Measurements from ENCODE around the genes GPR27, PROK2 and SHQ1.

DNA sequence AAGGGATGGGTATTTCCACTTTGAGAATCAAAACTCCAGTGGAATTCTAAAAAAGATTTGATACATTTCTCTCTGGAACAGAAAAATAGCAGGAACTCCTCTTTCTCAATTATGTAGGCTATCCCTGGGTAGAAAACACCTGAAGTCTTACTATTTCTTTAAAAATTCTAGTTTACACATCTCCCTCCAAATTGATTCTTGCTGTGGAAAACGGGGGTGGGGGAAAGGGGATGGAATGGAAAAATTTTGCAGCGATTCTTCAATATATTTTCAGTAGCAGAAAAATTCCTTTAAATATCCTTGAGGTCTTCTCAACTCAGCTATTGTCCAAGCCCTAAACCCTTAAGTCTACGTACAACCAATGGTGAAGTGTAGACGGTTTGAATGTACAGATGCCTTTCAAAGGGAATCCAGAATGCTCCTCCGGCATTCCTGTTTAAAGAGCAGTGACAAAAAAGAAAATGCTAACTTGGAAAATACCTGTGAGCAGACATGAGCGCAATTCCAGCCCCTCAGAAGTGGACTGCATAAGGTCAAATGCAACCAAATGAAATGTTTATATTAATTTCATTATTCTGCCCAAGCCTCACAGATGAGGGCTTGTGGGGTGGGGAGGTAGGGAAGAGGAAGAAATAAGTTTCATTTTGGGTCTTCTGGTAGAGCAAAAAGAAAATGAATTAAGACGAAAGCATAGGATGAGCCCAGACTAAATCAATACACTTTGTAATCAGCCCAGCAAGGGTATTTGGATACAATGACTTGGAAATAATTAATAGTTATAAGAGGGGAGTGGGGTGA, 2.9 kb downstream of the FOXP1 start:
- RRBS, 2 experiments = no CpG with 5 or more reads among the region's 7 CpGs

- RRBS, 2 experiments = no CpG with 5 or more reads among the region's 10 CpGs
These were observed 3.5 kb downstream of the EIF4E3 start for GRCh38 chr3:71721444-71722449.

DNA sequence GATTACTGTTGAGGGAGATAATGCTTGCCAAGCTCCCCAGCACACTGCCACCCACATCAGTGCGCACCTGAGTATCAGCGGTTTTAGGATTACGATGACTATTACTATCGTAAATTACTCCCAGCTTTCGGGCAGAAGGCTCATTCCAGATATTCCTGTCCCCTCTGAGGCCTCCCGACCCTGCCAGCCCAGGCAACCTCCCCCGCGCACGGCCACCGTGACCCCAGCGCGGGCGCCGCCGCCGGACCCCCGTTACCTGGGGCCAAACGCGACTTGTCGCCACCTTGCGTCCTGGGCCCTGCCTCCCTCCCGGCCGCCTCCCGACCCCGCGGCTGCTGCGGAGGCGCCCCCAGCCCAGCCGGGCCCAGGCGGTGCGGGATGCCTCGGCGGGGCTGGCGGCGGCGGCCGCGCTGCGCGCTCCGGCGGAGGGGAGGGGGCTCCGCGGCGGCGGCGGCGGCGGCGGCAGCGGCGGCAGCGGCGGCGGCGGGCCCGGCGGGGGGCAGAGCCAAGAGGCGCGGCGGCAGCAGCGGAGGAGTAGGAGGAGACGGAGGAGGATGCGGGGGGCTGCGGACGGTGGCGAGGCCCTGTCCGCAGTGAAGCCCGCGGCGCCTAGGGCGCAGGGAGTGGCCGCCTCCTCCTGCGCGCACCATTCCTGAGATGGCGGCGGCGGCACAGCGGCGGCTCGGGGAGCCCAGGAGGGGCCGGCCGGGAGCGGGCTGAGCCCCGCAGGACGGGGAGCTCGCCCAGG, at the start of gene GPR27:
Gene GPR27 (plus strand): TSS at position 649 of the 748 bp plus-strand sequence.
- RRBS, 2 experiments = 42 to 43% methylated on average over 31 to 38 of the region's 87 CpGs

DNA sequence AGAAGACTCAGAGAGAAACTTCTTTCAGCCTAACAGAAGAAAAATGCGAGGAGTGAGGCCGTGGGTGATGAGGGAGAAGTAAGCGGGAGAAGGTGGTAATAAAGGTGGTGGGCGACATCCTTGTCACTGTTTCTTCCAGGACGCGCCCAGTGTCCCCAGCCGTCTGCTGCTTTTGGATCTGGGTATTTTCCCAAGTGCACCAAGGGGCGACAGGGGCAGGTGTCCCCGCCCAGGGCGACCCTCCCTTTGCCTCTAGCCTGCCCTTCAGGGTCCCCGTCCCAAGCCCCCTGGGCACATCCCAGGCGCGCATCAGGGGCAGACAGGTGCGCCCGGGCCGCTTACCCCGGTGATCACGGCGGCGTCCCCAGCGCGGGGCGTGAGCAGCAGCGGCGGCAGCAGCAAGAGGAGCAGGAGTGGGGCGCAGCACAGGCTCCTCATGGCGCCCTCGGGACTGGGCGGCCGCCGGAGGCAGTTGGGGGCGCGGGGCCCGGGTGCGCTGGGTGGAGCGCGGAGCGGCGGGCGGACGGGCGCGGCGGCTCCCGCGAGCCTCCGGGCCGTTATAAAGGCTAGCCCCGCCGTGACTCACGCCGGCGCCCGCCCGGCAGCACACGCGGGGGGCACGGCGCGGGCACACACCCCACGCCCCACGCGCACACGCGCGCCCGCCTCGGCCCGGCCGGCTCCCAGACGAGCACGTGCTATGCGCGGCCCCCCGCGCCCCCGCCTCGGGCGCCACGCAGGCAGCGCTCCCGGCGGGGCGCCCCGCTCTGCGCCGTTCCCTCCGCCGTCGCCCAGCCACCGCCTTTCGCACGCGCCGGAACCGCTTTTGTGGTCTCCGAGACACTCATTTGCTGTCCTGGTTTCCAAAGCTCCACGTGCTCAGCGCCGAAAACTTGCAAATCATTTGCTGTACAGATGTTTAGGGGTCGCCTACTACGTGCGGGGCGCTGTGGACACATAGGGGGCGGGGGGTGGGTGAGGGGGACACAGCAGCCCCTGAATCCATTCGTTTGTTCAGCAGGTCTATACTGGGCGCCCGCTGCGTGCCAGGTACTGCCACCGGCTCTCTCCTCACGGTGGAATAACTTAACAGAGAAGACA, at the start of gene PROK2:
Gene PROK2 (minus strand): TSS at position 534 of the 1,101 bp plus-strand sequence.
- RRBS, 2 experiments = 2 to 5% methylated on average over 56 to 65 of the region's 111 CpGs

DNA sequence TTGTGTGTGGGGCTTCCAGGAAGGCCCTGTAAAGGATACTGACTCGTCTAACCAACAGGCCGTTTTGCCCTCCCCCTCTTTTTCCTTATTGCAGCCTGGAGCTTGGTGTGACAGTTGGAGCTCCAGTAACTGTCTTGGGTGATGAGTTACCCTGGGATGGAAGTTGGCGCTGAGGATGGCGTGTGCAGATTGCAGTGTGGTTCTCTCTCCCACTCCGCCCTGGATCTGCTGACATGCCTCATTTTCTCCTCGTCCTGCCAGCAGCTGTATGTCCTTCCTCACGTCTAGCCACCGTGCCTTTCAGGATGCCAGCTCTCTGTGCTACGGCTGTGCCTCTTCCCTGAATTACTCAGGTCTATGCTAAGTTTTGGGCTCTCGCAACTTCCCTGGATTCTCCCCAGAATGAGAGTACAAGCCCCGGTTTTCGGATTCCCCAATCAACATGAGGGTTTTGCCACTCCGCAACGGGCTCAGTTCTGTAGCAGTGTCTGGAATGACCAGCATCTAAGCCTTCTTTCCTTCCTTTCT, 209.4 kb upstream of the PROK2 start:
- RRBS, 2 experiments = no CpG with 5 or more reads among the region's 14 CpGs

- RRBS, 2 experiments = no CpG with 5 or more reads among the region's 11 CpGs
These were observed 243.8 kb upstream of the PROK2 start for GRCh38 chr3:72028676-72029172.

- RRBS, 2 experiments = no CpG with 5 or more reads among the region's 10 CpGs
These were observed 297.3 kb upstream of the PROK2 start for GRCh38 chr3:72082058-72082924.

- RRBS, 2 experiments = 8 to 10% methylated on average over 3 of the region's 43 CpGs
These were observed 315.5 kb upstream of the PROK2 start for GRCh38 chr3:72099975-72101236.

- RRBS, 2 experiments = no CpG with 5 or more reads among the region's 6 CpGs
These were observed 366.0 kb upstream of the PROK2 start for GRCh38 chr3:72150747-72151468.

DNA sequence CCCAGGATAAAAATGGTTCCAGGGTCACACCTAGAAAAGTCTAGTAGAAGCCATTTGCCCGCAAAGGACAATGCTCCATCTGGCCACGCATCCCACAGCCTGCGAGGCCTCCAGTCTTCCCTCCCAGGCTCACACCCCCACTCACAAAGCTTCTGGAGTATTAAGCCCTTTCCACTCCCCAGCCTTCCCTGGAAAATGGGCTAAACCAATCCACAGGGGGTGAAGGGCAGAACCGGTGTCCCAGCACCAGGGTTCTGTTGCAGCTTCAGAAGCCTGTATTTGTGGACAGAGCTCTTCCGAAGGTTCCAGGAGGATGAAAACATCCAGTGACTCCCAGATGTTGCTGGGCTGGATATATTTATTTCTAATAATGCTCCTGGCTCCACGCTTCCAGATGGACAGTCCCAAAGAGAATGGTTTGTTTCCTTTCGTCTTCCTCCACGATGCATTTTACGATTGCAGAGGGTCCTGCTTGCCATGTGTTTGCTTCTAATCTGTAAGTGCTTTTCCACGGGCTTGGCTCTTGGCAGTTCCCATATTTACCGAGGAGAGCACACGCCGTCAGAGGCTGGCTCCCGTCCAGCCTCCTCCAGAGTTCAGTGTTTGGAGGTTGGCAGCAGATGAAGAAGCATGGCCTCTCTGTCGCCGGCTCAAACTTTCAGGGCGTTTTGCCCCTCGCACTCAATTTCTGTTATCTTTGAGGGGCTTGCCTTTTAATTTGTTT, 367.7 kb upstream of the PROK2 start:
- RRBS, 2 experiments = 2 to 6% methylated on average over 3 of the region's 18 CpGs

DNA sequence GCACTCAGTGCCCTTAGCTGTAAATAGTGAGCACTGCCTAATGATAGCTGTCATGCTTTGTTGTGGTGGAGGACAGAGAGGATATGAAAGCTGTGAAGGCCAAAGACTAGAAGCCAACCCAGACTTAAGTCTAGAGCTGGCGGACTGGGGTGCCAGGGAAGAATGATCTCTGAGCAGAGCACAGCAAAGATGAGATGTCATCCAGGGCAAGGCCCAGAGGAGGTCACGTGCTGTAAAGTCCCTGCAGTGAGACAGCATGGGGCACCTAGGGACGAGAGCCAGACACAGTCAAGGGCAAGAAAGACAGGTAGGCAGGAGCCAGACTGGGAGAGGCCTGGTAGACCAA, 379.6 kb upstream of the PROK2 start:
- RRBS, 2 experiments = no CpG with 5 or more reads among the region's 3 CpGs

GRCh38 chr3:72309563-72310459, 524.9 kb upstream of the PROK2 start:
- RRBS, 2 experiments = no CpG with 5 or more reads among the region's 12 CpGs

DNA sequence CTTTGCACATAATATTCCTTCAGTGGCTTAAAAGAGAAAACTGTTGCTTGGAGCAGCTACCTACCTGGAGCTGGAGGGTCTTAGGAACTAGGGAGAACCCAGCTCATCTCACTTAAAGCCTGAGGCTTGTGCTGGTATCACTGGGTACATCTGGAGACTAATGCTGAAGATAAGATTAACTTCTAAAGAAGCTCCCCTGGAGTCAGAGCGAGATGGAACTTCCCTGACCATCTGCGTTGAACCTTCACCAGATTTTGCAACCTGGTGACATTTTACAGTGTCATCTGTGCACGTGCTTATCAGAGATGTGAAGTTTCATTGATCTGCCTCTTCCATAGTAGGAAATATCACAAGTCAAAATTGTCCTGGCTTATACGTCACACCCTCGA, 395.6 kb downstream of the SHQ1 start:
- RRBS, 2 experiments = no CpG with 5 or more reads among the region's 5 CpGs

- RRBS, 2 experiments = no CpG with 5 or more reads among the region's 14 CpGs
These were observed 119.6 kb downstream of the SHQ1 start for GRCh38 chr3:72728570-72729215.

GRCh38 chr3:72847979-72848869, at the start of gene SHQ1:
Gene SHQ1, minus strand, starts transcription at chr3:72848445.
- RRBS, 2 experiments = 1% methylated on average over 21 to 24 of the region's 73 CpGs

GRCh38 chr3:72947186-72947518, 49.5 kb upstream of the PPP4R2 start:
- RRBS, 2 experiments = no CpG with 5 or more reads among the region's 6 CpGs

DNA sequence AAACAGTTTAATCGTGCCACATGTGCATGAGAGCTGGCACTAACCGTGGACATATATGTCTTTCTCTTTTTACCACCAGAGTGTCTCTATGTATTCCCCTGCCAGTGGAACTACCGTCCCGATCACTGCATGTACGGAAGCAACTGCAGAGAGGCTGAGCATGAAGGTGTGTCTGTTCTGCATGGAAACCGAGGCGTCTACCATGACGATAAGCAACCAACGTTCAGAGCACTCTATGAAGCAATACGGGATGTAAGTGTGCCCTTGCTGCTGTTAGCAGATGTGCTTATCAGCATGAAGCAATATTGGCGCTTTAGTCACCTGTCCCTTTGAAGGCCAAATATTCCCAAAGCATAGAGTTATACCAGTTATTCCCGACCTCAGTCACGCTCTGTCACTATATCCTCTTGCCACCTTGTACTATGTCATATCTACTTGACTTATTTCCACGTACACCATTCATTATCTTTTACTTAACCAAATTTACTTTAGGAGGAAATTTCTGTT, 29.1 kb upstream of the PPP4R2 start:
- RRBS, 2 experiments = no CpG with 5 or more reads among the region's 14 CpGs

- RRBS, 2 experiments = 70 to 73% methylated on average over 6 of the region's 48 CpGs
These were observed 241.0 kb downstream of the PDZRN3 start for GRCh38 chr3:73383668-73384237.

GRCh38 chr3:73521002-73521585, 103.6 kb downstream of the PDZRN3 start:
- RRBS, 2 experiments = no CpG with 5 or more reads among the region's 13 CpGs

- RRBS, 2 experiments = 0 to 13% methylated on average over 1 of the region's 4 CpGs
These were observed 52.3 kb downstream of the PDZRN3 start for GRCh38 chr3:73572320-73572909.